ENCODE measurements around the genes CD300LD and USH1G.

- PRO-cap = no peak
- RRBS = no CpG with 5 or more reads among the region's 11 CpGs
These were observed 176.6 kb upstream of the SDK2 start for GRCh38 chr17:73820834-73821347.

- PRO-cap = no peak
- RRBS = no CpG with 5 or more reads among the region's 4 CpGs
These were observed 48.5 kb upstream of the RPL38 start for GRCh38 chr17:74154989-74155369.

DNA sequence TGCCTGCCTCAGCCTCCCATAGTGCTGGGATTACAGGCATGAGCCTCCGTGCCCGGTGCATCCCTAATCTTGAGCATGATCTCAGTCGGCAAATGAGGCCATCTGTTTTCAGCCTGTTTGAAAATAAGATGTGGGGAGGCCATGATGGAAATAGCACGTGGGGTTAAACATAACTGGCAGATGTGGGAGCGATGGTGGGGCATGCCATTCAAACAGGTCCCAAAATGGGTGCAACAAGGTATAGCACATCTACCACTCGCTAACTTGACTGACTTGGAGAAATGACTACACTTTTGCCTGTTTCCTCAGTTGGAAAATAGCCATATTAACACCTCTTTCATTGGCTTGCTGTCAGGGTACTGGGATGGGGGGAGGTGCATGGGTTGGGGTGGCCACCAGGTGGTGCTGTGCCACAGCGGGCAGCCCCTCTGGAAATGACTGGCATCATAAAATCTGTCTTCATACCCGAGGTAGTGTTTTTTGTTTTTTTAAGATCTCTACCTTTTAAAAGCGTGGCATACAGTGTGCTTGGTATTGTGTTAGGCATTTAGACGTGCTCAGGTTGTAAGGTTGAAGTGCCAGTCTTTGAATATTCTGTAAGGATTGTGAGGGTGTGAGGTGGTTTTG is 3.1 kb upstream of the TTYH2 start:
- PRO-cap = no peak
- RRBS = no CpG with 5 or more reads among the region's 10 CpGs

DNA sequence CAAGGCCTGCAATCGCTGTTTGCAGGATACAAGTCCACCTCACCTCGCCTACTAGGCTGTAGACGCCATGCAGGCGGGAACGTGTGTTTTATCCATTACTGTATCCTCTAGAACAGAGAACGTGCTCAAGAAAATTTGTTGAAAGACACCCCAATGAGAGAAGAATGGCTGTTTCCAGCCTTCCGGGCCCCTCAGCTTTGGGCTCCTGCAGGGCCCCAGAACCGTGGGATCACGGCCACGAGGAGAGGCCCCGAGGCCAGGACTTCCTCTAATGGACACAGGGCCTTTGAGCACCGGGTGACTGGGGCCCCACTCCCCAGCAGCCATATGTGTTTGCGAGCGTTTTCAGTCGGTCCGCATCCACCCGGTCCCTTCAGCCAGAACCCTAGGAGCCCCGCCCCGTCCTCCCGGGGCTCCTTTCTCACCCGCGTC is 1.4 kb upstream of the TTYH2 start:
- PRO-cap = no peak
- RRBS = 15% methylated on average over 10 of the region's 22 CpGs

- PRO-cap = unidirectional peak, plus-strand start at chr17:74380332
- RRBS = no CpG with 5 or more reads among the region's 12 CpGs
These were observed 12.8 kb downstream of the GPR142 start for GRCh38 chr17:74380078-74380453.

- PRO-cap = bidirectional peak, plus-strand start at chr17:74454331, minus-strand start at chr17:74454106; unidirectional peak, plus-strand start at chr17:74454515
- RRBS = 5% methylated on average over 38 of the region's 75 CpGs
These were observed 12.4 kb upstream of the CD300A start for GRCh38 chr17:74453706-74454714.

- PRO-cap = no peak
- RRBS = no CpG with 5 or more reads among the region's 10 CpGs
These were observed at the start of gene CD300LD for GRCh38 chr17:74592065-74592572. TSS of gene CD300LD (minus strand) at chr17:74592283.

DNA sequence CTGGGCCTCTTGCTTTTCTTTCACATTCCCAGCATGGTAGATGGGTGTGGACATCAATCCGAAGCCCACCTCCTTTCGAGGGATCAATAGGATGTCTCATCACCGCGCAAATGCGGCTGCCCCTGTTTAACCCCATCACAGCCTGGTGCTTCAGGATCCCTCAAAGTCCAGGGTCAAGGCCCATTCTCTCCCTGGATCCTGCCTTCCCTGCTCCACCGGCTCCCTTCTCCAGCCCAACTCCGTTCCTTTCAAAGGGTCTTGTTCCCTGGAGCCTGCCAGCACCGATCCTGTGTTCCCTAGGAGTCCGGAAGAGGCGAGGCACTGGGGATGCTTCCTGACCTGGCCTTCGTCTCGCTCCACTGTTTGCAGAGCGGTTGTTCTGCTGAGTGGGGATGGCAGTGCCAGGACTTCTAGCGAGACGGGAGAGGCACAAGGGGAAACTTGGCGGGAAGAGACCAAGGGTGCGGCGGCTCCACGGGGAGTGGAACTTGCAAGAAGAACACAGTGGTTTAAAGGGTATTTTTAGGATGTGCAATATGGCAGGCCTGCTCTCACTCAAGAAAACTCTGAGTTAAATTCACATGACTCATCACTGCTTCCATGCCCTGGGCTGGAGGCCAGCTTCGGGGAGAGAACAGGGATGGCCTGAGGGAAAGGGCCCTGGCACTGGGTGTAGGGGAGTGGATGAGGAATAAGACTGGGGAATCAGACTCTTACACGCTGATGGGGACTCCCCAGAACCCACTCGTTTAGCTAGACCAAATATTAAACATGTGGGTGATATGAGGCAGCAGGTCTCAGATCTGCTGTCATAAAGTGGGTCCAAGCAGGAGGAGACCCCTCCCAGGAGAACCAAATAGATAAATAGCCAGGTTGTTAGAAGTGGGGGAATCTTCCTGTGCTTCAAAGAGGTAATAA is 13.2 kb upstream of the CD300LD start:
- PRO-cap = no peak
- RRBS = 79% methylated on average over 4 of the region's 22 CpGs

DNA sequence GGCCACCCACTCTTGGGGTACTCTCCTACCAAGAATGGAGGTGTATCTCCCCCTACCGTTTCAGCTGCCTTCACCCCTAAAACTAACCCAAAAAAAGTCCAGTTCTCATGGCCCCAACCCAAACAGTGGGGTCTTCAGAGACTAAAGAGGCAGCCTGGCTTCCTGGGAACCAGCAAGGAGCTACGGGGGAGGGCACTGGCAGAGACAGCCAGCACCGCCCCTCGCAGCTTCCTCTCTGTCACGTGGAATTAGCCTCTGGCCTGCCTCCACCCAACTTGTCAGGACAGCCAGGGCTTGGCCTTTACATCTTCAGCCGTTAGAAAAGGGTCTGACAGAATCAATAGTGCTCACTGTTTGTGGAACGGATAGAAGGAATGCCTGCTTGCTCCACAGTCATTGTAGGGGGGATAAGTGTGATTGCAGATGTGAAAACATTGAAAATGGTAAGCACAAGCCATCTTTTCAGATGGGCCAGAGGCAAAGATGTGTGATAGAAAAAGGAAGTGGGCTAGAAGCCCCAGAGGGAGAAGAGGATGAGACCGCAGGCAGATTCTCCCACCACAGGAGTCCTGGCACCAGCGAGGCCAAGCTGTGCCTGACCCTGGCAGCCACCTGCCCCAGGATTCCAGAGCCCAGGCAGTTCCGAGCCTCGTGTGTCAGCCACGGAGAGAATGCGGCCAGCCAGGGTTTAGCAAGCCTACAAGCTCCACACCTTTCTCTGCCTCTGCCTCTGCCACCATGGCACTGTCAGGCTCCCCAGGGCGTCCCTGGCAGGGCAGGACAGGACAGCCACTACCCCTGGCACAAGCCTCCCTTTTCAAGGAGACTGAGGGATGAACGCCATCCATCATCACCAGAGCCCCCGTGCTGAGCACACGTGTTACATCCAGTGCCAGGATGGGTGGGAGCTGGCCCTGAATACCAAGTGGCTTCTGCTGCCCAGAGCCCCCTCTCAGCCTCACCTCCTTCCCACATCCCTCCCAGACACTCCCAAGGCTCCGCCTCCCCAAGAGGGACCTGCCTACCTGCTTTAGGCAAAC is 18.5 kb downstream of the GRIN2C start:
- PRO-cap = no peak
- RRBS = no CpG with 5 or more reads among the region's 18 CpGs

DNA sequence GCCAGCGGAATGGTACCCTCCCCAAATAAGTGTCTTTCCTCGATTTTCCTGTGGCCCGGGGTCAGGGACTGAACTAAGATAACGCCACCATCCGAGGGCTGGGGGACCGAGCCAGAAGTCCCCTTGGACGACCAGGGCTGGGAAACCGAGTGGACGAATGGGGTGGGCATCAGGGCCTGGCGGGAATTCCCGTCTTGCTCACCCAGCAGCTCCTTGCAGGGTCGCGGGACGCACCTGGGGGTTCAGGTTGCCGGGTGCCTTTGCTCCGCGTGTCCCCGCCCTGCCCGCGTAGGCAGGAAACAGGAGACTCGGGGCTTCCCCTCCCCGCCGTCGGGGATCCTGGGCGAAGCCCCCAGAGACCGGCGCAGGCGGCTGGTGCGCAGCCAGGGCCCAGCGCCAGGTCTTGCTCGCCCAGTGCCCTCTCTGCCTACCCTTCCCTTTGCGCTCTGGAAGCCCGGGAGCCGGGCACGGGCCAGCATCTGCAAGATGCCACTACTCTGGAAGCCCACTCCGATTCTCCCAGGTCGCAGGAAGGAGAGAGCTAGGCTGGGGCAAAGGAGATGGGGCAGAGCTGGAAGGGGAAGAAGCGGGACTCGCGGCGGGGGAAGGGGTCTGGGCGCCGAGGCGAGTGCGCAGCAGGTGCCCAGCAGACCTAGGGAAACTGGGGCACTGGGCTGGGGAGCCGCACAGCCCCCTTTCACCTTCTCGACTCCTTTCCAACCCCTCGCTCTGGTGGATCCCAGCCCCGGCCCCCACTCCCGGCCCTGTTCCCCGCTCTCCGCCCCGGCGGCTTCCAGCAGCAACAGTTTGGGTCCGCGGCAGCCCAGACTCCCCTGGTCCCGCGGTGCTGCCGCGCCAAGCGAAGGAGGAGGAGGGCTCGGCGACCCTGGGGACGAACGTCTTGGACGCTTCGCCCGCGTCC is 823 bp upstream of the GRIN2C start:
- PRO-cap = no peak
- RRBS = 3% methylated on average over 15 of the region's 69 CpGs

DNA sequence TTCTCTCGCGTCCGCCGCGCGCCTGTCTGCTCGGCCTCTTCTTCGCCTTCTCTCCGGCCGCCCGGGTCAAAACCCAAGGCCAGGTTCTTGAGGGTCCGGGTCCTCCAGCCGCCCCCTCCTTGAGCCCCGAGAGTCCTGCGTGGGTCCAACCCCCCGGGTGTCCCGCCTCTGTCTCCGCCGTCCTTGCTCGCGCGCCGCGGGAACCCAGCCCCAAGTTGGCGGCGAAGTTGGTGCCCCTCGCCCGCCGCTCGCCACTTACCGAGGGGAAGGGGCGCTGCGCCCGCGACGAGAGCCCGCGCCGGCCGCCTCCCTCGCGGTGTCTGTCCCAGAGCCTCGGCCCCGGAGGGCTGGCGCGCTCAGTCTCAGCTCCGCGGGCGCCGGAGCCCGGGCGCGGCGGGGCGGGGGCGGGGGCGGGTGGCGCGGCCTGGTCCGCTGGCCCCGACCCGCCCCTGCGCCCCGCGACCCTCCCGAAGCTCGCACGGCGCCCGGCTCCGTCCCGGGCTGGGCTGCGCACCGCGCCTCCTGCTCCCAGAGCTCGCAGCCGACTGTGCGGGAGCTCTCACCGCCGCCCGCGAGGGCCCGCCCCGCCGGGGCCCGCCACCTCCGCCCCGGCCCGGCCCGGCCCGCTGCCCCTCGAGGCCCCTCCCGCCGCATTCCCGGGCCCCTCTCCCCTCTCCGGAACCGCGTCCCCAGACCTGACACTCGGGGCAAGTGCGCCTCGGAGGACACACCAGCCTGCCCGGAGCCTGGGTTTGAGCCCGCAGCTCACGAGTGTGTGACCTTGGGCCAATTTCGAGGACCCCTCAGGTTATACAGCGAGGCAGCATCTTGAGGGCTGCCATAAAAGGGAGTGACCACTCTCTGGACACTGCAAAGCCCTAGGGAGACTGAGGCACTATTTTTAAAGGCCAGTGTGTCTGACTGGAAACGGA is 1.8 kb upstream of the GRIN2C start:
- PRO-cap = no peak
- RRBS = 4% methylated on average over 49 of the region's 107 CpGs

GRCh38 chr17:74872511-74872813 is 332 bp downstream of the FDXR start:
- PRO-cap = no peak
- RRBS = no CpG with 5 or more reads among the region's 14 CpGs

- PRO-cap = no peak
- RRBS = 2% methylated on average over 22 of the region's 39 CpGs
These were observed at the start of gene USH1G for GRCh38 chr17:74923045-74923483. TSS of gene USH1G (minus strand) at chr17:74923255.

- PRO-cap = no peak
- RRBS = 66% methylated on average over 6 of the region's 20 CpGs
These were observed 17.4 kb downstream of the OTOP3 start for GRCh38 chr17:74952896-74953778.

GRCh38 chr17:74987746-74988713 is 598 bp downstream of the CDR2L start:
- PRO-cap = bidirectional peak, plus-strand start at chr17:74988298, minus-strand start at chr17:74988189; bidirectional peak, plus-strand start at chr17:74988396, minus-strand start at chr17:74988406
- RRBS = 3% methylated on average over 64 of the region's 95 CpGs

DNA sequence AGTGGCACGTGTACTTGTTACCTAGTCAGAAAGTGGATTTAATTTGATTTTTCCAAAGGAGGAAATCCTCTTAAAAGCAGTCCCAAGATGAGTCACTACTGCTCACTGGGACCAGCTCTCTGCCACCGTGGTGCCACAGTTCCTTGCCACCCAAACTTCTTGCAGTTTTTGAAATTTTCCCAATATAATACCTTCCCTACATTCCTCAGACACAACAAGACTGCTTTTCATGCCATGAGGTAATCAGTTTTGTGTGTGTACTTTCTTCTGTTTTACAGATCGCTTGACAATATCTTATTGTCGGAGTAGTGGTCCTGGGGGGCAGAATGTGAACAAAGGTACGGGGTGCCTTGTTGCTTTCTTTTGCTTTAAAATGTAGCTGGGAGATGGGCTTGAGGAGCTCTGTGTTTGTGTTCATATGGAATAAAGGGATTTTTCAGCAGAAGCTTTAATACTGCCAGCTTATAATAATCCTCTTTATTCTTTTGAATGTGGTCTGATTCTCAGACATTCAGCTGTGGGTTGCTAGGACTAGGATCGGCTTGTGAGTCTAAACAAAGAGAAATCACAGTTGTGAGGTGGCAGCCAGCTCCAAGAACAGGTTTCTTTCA is 7.1 kb downstream of the MRPL58 start:
- PRO-cap = no peak
- RRBS = no CpG with 5 or more reads among the region's 6 CpGs

GRCh38 chr17:75064773-75065441 is 17.9 kb downstream of the KCTD2 start:
- PRO-cap = no peak
- RRBS = no CpG with 5 or more reads among the region's 19 CpGs

DNA sequence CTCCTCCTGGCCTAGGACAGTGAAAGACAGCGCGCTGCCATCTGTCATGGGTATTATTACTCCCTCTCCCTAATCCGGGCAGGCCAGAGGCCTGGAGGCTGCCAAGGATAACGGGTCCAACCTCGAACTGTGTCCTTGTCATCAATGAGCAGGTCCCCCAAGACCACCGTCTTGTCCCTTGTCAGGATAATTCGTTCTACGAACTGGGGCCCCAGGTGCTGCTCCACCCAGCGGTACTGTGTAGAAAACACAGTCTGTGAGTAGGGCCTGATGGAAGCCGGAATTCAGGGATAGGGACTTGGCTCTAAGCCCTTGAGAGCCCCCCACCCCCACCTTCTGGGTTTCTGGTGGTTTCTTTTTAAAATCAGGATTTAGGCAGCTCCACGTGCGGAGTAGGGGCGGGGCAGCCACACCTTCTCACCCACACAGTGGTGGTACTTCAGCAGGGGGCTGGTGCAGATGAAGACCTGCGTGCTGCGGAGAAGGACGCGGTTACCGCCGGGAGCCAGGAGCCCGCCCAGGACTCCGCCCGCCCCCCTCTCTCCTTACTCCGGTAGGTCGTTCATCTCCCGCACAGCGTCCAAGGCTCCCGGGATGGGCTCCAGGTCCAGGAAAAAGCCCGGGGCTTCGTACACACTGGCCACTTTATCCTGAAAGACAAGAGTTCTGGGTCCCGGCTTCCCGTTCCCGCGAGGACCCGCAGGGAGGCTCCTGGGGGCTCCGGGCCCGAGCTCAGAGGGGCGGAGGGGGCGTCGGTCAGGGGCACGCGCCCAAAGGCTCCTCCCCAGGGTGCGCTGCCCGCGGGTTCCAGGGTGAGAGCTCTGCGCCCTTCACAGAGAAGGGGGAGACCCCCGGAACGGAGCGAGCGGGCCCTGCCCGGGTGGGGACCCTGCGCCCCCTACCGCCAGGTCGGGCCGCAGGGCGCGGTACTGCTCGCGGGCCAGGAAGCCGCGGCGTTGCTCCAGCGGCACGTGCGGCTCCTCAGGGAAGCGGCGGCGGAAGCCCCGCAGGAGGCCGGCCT is 600 bp downstream of the NT5C start:
- PRO-cap = unidirectional peak, plus-strand start at position 458 of the sequence; bidirectional peak, plus-strand start at position 838 of the sequence, minus-strand start at position 811 of the sequence
- RRBS = 2% methylated on average over 17 of the region's 69 CpGs

DNA sequence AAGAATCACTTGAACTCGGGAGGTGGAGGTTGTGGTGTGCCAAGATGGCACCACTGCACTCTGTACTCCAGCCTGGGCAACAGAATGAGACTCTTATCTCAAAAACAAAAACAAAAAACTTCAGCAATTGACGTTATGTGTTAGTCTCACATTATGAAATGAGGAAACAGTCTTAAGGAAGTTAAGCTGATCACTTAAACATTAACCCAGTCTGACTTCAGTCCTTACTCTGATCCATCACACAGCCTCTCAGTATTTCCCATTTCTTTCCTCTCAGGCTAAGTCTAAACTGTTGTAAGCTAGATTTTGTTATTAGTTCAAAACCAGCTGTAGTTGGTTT is 6.4 kb downstream of the JPT1 start:
- PRO-cap = no peak
- RRBS = no CpG with 5 or more reads among the region's 2 CpGs

GRCh38 chr17:75148489-75148781 is 5.9 kb downstream of the JPT1 start:
- PRO-cap = no peak
- RRBS = no CpG with 5 or more reads among the region's 1 CpG